ENCODE measurements around a stretch of chr13.

DNA sequence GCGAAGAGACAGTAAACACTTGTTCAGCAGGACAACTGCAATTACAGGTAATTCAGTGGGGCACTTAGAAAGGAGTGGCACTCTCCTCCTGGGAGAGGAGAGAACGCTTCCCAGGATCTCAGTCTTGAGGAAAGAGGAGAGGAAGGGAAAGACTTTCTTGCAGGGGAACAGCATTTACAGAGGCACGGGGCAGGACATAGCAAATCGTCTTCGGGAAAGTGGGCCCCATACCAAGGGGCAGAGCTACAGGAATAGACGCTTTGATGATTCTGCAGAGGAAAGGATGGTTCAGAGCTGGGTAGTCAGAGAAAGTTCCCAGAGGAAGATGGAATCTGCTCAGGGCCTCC is 46.5 kb downstream of the SOX1 start:
- PRO-cap: no peak

GRCh38 chr13:112247917-112248875 is 128.0 kb upstream of the SPACA7 start:
- PRO-cap: no peak

- PRO-cap: no peak
Observed at GRCh38 chr13:112524836-112525729, 62.9 kb downstream of the TUBGCP3 start.

DNA sequence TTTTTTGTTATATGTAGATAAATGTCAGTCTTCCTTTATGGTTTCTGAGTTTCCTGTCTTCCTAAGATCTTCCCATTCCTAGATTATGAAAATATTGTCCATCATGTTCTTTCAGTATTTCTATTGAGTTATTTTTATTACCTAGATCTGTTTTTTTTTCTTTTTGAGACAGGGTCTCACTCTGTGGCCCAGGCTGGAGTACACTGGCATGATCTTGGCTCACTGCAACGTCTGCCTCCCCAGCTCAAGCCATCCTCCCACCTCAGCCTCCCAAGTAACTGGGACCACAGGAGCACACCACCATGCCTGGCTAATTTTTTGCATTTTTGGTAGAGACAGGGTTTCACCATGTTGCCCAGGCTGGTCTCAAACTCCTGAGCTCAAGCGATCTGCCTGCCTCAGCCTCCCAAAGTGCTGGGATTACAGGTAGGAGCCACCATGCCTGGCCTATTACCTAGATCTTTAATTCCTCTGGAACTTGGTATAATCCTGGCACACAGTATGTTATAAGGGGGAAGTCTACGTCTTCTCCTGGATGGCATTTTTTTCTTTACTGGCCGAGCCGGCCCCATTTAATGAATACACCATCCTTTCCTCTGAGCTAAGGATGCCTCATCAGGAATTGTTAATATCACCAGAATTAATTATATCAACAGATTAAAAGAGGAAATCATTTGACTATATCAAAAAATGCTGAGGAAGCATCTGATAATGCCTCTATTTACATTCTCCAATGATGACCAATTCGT is 59.1 kb downstream of the TUBGCP3 start:
- PRO-cap: no peak

GRCh38 chr13:112545490-112546013 is 42.4 kb downstream of the TUBGCP3 start:
- PRO-cap: no peak

DNA sequence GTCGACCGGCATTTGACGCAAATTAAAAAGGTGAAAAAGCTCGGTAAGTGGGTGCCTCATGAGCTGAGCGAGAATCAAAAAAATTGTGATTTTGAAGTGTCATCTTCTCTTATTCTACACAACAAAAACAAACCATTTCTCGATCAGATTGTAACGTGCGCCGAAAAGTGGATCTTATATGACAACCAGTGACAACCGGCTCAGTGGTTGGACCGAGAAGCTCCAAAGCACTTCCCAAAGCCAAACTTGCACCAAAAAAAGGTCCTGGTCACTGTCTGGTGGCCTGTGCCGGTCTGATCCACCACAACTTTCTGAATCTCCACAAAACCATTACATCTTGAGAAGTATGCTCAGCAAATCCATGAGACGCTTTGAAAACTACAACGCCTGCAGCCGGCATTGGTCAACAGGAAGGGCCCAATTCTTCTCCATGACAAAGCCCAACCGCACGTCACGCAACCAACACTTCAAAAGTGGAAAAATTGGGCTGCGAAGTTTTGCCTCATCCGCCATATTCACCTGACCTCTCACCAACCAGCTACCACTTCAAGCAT is 17.8 kb downstream of the ATP11A start:
- PRO-cap: no peak

GRCh38 chr13:112761706-112761905 is 71.8 kb downstream of the ATP11A start:
- PRO-cap: bidirectional peak, plus-strand start at chr13:112762027, minus-strand start at chr13:112761821

DNA sequence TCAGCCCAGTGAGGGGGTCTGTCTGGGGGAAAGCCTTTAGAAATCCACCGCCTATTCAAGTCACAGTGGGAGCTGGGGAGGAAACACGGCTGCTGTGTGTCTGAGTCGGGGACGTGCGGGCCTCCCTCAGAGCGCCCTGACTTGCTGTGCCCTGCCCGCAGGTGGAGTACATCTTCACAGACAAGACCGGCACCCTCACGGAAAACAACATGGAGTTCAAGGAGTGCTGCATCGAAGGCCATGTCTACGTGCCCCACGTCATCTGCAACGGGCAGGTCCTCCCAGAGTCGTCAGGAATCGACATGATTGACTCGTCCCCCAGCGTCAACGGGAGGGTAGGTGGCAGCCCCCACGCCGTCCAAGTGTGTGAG is 137.8 kb upstream of the MCF2L start:
- PRO-cap: no peak

DNA sequence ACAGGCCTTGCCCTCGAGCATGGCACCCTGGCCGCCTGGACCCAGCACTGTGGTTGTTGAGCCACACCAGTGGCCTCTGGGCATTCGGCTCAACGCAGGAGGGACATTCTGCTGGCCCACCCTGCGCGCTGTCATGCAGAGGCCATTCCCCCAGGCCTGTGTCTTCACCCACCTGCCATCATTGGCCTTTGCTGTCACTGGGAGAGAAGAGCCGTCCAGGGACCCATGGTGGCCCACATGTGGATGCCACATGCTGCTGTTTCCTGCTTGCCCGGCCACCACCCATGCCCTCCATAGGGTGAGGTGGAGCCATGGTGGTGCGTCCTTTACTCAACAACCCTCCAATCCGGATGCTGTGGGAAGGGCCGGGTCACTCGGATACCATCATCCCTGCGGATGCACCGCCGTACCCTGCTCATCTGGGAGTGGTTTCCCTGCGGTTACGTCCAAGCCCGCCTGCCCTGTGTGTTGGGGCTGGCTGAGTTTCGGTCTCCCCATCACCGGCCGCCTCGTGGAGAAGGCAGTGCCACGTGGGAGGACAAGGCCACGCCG is 86.8 kb upstream of the MCF2L start:
- PRO-cap: no peak

- PRO-cap: no peak
Observed at GRCh38 chr13:112964714-112965399, 4.2 kb upstream of the MCF2L start.

GRCh38 chr13:112974874-112975300 is 5.9 kb downstream of the MCF2L start:
- PRO-cap: no peak

DNA sequence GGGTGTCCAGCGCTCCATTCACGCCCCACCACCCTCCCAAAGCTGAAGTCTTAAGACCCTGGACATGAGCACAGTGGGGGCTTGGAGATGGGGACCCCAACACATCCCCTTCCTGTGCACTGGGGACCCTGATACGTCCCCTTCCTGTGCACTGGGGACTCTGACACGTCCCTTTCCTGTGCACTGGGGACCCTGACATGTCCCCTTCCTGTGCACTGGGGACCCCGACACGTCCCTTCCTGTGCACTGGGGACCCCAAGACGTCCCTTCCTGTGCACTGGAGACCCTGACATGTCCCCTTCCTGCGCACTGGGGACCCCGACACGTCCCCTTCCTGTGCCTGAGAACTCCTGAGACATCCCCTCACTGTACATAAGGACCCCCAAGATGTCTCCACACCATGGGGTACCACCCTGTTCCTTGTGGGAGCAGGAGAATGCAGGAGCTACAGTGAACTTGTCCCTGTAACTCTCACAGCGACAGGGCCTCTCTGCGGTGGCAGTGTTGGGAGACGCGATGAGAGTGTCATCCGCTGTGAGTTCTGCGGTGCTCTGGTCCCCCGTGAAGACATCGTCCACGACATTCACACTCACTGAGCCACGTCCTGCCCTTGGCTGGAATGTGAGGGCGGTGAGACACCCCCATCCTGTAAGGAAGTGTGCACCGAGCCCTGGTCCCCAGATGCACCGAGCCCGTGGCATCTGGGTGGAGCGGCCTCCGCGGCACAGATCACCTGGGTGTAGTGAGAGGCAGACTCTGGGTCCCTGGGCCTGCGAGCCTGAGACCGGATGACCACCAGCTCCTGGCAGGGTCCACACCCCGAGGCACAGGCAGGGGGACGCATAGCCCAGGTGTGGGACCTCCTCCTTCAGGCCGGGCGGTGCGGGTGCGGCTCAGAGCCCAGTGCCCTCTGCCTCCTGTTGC is 12.1 kb downstream of the MCF2L start:
- PRO-cap: no peak

DNA sequence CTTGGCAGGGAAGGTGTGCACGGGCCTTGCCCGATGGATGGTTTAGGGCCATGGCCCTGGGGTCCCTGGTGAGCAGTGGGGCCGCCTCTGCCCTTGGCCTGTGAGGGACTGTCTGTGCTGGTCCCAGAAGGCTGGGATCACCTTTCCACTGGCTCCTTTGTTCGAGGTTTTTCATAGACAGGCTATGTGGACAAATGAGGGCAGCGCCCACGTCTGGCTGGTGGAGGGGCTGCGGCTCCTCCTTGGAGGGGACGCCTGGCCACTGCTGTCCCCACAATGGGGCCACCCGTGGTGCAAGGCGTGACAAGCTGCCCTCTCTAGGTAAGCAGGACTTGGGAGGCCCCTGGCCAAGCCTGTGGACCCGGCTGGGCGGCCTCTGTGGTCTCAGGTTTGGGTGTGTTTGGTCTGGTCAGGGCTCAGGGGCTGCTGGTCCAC is 33.2 kb downstream of the MCF2L start:
- PRO-cap: unidirectional peak, minus-strand start at position 110 of the sequence; unidirectional peak, minus-strand start at position 145 of the sequence

DNA sequence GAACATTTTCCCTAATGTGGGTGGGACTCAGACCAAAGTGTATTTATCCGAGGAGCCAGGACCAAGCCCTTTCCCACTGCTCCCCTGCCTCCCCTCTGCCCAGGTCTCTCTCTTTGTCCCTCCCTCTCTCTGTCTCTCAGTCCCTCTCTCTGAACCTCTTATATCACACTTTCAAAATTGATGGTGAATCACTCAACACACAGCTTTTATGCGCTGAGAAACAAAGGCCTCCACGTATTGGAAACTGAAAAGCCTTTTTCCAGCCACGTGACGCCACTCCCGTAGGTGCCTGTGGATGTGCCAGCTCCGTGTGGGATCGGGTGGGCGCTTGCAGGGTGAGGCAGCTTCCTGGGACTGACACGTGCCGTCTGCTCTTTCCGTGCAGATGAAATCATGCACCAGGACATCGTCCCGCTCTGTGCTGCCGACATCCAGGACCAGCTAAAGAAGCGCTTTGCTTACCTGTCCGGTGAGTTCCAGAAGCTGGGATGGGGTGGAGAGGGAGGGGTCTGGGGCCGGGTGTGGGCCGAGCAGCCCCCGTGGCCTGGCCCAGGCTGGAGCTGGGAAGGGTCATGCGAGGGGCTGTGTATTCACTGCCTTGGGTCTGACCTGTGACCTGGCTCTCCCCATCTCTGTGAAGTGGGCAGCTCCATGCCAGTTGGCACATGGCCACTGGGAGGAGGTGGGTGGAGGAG is 45.5 kb downstream of the MCF2L start:
- PRO-cap: no peak

GRCh38 chr13:113063990-113065117 is 41.2 kb upstream of the F7 start:
- PRO-cap: bidirectional peak, plus-strand start at chr13:113064985, minus-strand start at chr13:113064550

DNA sequence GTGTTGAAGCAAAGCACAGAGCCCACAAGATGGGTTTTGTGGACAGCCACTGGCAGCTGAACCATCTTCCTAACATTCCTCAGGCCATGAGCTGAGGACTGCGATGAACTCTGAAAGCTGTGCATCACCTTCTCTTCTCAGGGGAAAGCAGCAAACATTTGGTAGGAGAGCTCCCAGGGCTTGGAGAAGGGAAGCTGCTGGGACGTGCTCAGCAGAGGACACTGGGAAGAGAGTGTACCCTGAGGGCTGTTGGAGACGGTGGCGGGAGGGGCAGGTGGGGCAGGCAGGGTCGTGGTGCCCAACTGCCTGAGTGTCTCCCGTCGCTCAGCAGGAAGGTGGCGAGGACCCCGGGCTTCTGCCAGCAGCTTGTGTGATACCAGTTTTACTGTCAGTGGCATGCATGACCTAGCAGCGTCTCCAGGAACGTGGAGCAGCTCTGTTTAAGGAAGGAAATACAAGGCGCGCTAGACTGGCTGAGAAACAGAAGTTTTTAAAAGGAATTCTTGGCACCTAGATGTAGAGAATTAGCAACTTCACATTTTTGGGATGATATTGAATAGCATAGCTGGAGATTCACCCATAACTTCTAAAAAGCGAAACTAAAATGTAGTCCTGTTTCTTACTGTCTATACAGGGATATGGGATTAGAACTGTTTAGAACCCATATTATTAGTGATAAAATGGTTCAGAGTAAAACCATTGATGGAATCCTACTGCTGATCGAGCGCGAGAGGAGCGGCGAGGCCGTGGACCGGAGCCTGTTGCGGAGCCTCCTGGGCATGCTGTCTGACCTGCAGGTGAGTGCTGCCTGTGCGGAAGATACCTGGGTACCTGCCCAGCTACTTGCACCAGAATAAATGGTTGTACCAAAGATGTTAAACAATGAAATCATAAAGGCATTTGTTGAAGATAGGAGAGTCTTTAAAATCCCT is 23.4 kb downstream of the CUL4A start:
- PRO-cap: no peak

DNA sequence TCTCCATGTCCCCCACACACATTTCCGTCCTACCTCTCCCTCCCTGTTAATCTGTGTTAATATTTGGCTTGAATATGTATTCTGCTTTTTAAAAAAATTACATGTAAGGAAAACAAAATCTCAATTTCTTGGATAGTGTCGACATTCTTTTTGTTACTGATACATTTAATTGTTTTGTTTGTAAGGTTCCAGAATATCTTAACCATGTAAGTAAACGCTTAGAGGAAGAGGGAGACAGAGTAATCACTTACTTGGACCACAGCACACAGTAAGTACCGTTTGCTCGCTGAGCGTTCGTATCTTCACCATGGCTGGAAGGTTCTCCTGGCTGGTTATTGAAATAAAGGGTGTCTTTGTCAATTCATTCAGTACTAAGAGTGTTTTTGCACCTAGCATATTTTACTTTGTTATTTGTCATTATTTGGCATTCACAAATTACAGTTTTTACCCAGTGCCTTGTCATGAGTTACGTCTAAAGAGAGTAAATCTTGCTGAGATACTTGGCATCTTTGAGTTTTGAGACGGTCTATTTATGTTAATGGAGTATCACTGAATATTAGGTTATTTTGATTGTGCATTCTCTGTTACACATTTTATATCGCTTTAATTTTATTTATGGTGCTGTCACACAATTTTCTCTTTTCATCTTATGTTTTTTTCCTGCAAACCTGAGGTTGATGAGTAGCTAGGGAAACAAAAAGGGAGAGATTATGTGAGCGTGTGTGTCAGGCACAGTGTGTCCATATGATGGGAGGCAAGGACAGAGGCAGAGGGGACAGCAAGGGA is 25.7 kb downstream of the CUL4A start:
- PRO-cap: no peak

DNA sequence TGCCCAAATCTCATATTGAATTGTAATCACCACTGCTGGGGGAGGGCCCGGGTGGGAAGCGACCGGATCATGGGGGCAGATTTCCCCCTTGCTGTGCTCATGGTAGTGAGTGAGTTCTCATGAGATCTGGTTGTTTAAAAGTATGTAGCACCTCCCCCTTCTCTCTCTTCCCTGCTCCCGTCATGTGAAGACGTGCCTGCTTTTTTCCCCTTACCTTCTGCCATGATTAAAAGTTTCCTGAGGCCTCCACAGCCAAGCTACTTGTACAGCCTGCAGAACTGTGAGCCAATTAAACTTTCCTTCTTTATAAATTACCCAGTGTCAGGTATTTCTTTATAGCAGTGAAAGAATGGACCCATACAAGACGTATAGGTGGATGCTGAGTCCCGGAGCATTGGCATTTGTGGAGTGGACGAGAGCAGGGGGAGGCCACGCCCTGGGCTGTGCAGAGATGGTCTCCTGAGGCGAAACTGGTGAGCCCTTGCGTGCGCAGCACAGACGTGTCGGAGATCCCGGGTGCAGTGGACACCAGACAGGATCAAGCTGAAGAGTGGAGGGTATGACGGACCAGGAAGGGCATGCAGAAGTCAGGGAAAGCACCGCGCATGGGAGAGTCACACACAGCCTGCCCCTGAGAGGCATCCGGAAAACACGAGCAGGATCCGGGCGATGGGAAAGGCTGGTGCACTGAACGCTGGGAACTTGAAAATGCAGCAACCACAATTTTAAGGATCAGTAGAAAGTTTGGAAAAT is 42.3 kb downstream of the CUL4A start:
- PRO-cap: no peak

- PRO-cap: no peak
Observed at GRCh38 chr13:113313359-113313949, 16.4 kb downstream of the LAMP1 start.

GRCh38 chr13:113379938-113380316 is 16.0 kb upstream of the GRTP1 start:
- PRO-cap: no peak

Measured in bronchus (tissue), 1 donor.